Jejunum (tissue), 1 donor: ENCODE measurements around the genes LDLR, KANK2 and TSPAN16.

GRCh38 chr19:11088910-11089590, at the start of gene LDLR:
Gene LDLR (plus strand): TSS chr19:11089463.
- PRO-cap = bidirectional peak, plus-strand start at chr19:11089512, minus-strand start at chr19:11089297

DNA sequence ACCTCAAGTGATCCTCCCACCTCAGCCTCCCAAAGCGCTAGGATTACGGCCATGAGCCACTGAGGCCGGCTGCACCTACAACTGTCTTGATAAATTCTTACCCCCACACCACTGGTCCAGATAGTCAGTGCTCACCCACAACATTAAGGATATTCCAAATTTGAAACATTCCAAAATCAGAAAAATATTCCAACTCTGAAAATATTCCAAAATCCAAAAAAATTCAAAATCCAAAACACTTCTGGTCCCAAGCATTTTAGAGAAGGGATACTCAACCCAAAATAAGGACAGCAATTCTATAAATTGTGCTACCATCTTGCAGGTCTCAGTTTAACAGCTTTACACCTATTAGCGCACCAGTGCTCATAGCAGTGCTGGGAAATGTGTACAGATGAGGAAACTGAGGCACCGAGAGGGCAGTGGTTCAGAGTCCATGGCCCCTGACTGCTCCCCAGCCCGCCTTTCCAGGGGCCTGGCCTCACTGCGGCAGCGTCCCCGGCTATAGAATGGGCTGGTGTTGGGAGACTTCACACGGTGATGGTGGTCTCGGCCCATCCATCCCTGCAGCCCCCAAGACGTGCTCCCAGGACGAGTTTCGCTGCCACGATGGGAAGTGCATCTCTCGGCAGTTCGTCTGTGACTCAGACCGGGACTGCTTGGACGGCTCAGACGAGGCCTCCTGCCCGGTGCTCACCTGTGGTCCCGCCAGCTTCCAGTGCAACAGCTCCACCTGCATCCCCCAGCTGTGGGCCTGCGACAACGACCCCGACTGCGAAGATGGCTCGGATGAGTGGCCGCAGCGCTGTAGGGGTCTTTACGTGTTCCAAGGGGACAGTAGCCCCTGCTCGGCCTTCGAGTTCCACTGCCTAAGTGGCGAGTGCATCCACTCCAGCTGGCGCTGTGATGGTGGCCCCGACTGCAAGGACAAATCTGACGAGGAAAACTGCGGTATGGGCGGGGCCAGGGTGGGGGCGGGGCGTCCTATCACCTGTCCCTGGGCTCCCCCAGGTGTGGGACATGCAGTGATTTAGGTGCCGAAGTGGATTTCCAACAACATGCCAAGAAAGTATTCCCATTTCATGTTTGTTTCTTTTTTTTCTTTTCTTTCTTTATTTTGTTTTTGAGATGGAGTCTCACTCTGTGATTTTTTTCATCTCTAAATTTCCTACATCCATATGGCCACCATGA, 15.8 kb downstream of the LDLR start:
- PRO-cap = unidirectional peak, plus-strand start at position 593 of the sequence; unidirectional peak, plus-strand start at position 671 of the sequence; unidirectional peak, plus-strand start at position 762 of the sequence

GRCh38 chr19:11130944-11132113, 24.3 kb downstream of the SPC24 start:
- PRO-cap = no peak

- PRO-cap = no peak
These were observed 9.4 kb upstream of the SPC24 start for GRCh38 chr19:11164613-11165733.

DNA sequence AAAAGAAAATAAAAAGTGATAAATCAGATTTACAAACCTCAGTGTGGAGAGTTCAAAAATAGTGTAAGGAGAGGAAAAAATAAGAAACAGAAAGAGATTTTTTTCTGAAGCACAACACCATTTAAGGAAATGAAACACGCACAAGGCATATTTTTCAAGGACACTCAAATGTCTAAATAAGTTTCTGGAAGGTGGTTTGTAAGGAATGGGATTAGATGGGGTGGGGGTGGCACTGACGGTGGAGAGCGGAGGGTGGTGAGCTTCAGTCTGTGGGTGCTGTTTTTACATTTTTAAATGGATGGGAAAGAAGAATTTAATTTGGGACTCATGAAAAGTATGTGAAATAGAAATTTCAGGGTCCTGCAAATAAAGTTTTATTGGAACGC, 10.1 kb downstream of the KANK2 start:
- PRO-cap = no peak

DNA sequence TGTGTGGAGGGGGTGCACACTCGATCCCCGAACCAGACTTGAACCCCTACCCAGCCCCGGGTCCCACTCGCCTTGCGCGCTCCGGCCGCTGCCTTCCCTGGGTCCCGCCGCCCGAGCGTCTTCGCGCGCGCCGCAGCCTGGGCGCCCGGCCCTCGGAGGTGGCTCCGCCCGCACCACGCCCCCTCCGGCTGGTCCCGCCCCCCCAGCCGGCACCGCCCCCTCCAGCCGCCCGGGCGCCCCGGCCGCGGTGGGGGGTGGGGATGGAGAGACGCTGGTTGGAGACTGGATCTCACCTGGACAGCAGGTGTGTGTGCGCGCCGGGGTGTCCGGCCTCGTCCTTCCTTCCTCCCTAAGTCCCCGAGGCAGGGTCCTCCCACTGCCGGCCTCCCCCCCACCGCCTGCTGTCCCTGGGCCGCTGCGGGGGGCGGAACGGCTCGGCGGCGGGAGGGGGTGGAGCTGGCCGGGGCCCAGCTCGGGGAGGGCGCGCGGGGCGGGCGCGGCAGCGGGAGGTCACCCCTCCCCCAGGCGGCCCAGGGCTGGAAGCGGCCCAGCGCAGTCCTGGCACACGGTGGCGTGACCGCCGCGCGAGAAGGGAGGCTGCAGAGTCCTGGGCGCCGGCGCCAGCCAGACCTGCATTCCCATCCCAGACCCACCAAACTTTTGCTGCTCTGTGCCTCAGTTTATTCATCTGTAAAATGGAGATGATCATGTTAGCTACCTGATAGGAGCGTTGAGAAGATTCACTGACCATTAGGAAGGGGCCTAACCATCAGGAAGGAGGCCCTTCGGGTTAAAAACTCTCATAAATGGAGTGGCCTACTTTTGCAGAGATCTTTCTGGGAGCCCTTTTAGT, at the start of gene KANK2:
TSS of gene KANK2 (minus strand) at position 132 of the 853 bp plus-strand sequence.
- PRO-cap = bidirectional peak, plus-strand start at position 274 of the sequence, minus-strand start at position 122 of the sequence; bidirectional peak, plus-strand start at position 566 of the sequence, minus-strand start at position 452 of the sequence

GRCh38 chr19:11203326-11204304, 6.3 kb upstream of the KANK2 start:
- PRO-cap = no peak

DNA sequence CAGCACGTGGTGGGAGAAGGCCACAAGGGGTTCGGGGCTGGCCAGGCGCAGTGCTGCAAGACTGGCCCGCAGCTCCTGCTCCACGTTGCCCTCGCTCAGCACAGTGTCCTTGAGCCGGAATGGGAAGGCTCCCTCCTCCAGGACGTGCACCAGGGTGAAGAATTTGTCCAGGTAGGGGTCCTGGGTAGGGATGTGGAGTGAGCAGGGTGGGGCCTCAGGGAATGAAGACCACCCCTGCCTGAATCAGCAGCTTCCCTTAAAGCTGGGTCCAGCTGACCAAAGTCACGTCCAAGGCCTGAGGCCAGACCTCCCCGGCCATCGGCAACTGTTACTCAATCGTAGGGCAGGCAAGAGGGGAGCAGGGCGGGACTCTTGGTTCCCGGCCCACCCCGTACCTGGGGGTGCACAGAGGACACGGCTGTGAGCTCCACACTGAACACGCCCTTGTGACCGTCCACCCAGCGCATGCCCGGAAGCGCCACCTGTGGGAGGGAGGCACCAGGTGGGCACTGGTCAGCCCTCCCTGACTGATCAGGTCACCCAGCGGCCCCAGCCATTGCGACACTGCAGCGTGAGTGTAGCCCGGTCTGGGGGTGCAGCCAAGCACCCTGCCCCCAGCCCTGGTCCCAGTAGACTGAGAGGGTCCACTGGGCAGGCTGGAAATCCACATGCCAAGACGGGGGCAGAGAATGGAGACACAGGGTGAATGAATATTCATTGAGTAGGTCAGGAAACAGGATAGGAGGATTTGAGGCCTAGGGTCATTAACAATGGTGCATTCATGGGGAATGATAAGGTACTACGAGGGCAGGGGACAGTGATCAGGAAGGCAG, 2.8 kb upstream of the ANGPTL8 start:
- PRO-cap = no peak

DNA sequence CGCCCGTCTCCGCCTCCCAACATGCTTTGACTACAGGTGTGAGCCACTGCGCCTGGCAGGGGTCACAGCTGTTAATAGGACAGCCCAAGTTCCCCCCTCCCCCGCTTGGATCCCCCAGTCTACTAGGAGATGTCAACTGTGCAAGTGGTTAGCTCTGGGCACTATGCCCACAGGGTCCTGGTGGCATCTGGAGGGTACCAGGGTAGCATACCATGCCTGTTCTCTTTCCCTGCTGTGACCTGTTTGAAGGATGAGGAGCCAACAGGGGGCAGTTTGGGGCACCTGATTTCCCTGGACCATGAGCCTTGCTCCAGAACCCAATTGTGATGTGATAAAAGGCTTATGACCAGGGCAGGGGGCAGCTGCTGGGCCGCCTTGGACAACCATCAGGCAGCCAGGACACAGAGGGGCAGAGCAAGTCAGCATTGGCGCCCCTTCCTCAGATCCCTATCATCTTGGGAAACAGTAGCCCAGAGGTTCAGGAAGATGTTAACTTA, at the start of gene TSPAN16:
TSS of gene TSPAN16 (plus strand) at position 389 of the 497 bp plus-strand sequence.
- PRO-cap = no peak

DNA sequence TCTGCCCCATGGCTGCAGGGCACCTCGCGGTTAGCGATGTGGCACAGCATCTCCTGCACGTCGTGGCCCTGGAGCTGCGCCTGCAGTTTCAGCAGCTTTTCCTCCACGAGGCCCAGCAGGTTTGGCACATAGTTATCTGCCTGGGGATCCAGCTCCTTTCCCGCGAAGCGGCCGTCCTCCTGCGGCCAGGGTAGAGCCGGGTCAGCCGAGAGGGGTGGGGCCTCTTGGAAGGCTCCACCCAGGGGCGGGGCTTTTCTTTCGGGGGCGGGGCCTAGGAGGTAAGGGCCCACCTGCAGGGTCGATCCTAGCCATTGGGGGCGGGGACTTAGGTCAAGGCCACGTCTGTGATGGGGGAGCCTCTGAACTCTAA, 2.5 kb upstream of the RGL3 start:
- PRO-cap = no peak

DNA sequence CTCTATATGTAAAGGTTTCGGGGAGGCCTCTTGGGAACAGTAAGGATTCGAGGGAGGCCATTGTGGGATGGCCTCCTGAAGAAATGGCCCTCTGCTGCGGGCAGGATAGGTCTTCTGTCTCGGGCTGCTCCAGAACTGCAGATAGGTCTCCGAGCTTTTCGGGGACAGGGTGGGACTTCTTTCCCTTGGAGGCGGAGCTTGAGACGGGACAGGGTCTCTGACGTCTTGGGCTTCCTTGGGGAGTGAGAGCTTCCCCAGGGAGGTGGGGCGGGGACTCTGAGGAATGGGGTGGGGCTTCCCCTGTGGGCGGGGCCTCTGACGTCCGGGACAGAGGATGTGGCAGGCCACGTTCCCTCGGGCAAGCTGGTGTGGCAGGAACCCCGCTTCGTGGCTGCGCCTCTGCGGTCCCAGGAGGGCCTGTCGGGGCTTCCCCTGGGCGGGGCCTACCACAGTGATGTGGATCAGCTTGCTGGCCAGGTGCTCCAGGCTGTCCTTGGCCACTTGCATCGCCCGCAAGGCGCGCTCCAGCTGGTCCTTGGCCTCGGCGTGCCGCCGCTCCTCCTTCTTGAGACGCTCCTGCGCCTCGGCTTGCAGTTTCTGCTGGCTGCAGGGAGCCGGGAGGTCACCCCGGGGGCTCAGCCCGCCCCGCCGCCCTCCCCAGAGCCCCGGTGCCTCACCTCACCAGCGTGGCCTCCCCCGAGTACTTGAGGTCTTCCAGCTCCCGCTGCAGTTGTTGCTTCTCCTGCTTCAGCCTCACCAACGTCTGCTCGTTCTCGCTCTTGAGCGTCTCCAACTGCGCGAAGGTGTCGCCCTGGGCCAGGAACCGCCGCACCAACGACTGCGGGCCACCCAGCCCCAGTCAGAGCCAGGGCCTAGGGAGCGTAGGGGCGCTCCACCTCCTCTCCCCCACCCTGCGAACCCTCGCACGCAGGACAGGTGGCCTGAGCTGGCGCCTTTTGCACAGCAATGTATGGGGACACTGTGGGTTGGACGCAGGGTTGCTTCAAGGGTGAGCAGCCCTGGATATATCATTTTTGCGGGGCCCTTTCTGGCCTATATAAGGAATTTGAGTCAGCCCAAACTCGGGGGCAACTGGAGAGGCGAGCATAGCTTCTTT, 3.3 kb upstream of the RGL3 start:
- PRO-cap = bidirectional peak, plus-strand start at position 318 of the sequence, minus-strand start at position 237 of the sequence

GRCh38 chr19:11423751-11424147, 4.6 kb upstream of the RGL3 start:
- PRO-cap = no peak

DNA sequence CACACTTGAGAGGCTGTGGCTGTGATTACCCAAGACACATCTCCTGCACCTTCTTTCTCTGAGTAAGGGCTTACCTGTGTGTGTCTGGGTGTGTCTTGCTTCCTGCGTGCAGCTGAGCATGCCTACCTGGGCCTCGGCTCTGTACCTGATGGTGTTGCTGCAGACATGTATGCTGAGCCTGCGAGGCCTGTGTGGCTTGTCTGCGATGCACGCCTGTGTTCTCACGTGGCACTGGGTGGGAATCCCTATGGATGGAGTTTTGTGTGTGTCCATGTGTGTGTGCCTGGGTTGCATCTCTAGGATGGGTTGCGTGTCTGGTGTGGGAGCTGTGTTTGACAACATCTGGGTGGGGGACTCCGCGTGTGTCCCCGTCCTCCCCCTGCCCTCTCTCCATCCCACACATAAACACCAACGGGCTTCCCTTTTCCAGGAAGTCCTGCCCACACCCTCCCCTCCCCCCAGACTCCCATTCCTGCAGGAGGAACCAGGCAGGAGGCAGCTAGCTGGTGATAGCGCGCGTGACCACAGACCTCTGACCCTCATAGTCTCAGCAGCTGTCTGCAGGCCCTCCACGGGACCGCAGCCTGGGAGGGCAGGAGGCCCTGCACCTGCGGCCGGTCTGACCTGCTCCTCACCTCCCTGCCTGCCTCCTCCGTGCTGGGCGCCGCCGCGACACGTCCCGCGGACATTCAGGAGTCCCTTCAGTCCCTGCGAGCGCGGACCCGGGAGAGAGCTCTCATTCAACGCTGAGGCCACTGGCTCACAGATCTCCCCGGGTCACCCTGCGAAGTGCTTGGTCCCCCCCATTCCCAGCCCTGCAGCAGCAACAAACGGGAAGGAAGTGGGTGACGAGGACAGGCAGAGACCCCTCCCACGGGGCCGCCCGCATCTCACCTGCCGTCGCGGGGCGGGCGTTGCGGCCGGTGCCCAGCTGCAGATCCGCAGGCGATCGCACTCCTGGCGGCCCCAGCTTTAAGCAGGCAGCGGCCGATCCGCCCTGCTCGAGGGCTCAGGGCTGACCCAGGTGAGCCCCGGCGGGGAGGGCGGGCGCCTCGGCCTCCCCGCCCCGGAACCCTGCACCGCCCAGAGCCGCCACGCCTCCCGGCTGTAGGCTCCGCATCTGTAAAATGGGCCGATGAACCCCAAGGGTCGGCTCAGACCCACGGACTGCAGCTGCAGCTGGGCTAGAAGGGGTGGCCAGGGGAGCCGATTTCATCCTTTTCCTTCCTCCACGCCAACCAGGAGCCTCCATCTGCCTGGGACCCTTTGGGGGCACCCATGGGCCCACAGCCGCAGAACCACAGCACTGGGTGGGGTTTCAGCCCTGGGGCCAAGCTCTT, 975 bp upstream of the ACP5 start:
- PRO-cap = unidirectional peak, minus-strand start at position 1,007 of the sequence

GRCh38 chr19:11968492-11969021, 3.7 kb downstream of the ZNF763 start:
- PRO-cap = no peak

- PRO-cap = no peak
These were observed 1.9 kb upstream of the ZNF44 start for GRCh38 chr19:12296620-12296986.

DNA sequence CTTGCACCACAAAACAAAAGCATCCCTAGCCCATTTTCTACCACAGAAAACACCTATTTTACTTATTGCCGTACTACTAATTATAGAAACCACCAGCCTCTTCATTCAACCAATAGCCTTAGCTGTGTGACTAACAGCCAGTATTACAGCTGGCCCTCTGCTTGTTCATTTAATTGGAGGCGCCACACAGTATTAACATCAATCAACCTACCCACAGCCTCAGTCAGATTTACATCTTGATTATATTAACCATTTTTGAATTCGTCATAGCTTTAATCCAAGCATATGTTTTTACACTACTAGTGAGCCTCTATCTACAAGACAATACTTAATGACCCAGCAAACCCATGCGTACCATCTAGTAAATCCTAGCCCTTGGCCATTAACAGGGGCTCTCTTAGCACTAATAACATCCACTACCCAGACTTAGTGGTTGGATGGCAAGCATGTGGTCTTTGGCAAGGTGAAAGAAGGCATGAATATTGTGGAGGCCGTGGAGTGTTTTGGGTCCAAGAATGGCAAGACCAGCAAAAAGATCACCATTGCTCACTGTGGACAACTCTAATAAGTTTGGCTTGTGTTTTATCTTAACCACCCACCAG, 23.2 kb upstream of the ZNF709 start:
- PRO-cap = no peak

GRCh38 chr19:12524292-12524912, 26.9 kb downstream of the ZNF564 start:
- PRO-cap = unidirectional peak, minus-strand start at chr19:12524659

DNA sequence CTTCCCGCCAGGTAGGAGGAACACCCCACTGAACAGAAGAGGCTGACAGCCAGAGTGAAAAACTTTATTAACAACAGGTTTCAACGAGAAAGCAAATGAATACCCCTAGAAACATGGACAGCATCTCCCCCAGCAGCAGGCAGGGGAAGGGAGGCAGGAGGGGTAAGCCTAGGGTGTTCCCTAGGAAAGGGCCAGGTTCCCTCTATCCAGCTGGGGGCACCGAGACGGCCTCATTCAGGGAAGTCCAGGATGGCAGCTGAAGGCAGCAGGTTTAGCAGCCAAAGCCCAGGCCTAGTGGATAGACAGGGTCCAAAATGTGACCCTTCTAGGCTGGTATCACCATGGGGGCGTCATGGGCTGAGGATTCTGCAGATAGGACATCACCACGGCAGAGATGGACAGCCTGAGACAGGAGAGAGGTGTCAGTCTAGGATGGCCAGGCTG, 1.2 kb downstream of the WDR83OS start:
- PRO-cap = no peak

- PRO-cap = no peak
These were observed 6.1 kb upstream of the WDR83OS start for GRCh38 chr19:12675152-12675949.

- PRO-cap = no peak
These were observed 2.5 kb upstream of the FBXW9 start for GRCh38 chr19:12698950-12699349.